Pulmonary artery (tissue), 1 donor: ENCODE data around the genes HLA-A and TRIM40.

DNA sequence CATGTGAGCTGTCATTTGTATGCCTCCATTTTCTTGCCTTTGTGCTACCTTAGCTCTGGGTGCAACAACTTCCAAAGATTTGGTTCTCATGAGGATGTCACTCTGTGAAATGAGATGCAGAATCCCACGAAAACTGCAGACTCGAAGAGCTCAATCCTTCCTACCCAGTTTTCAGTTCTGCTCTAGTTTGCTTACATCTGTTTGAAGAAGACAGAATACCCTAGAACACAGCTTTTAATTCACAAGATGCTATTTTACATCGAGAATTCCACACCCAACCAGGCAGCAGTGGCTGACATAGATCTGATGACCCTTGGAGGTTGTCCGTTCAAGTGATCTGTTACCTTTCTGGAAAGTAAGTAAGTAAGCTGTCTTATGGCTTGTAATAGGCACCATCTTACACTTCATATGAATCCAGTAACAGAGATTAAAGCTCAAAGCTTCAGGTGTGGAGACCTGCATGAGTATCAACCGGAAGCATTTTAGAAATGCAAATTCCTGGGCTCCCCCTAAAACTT lies 1.4 kb downstream of the GPX6 start:
- PRO-cap, result no peak

- PRO-cap, result no peak
Observed at GRCh38 chr6:28606284-28607423, 19.6 kb upstream of the SCAND3 start.

DNA sequence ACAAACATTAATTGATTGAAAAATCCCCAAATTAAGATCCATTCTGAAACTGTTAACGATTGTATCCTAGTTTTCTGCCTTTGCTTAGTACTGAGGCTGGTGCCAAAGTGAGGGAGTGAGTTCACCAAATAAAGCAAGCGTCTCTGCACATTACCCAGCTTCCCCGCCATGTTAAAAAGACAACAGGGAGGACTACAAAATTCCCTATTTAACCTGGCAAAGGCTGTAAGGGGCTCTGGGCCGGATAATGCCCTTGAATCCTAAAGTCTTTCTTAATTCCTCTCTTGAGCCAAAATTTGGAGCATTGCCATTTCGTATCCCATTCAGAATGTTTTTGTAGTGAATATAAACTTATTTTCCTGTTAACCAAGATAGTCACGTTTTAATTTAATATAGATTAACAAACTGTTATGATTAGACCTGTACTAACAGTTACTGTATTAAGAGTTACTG lies 62.0 kb upstream of the SCAND3 start:
- PRO-cap, result no peak

GRCh38 chr6:28747146-28748326 lies 160.4 kb upstream of the SCAND3 start:
- PRO-cap, result no peak

DNA sequence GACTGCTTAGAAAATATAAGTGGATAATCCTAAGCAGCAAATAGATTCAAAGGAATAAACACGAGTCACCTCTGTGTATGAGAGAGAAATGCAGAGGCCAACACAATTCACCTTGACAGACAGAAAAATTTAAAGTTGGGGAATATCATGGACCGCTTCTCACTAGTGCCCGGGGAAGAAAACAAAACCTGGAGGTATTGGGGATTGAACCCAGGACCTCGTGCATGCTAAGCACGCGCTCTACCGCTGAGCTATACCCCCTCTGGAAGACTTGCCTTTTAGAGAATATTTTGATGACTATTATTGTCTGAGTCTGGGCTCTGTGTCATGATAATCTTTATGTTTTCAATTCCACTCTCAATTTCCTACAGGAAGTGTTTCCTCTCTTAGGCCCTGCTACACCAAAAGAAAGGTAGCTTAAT lies 111.9 kb downstream of the TRIM27 start:
- PRO-cap, result no peak

- PRO-cap, result unidirectional peak, plus-strand start at chr6:28866581
Observed at GRCh38 chr6:28866181-28867114, 57.3 kb downstream of the TRIM27 start.

GRCh38 chr6:28871865-28872712 lies 51.7 kb downstream of the TRIM27 start:
- PRO-cap, result no peak

DNA sequence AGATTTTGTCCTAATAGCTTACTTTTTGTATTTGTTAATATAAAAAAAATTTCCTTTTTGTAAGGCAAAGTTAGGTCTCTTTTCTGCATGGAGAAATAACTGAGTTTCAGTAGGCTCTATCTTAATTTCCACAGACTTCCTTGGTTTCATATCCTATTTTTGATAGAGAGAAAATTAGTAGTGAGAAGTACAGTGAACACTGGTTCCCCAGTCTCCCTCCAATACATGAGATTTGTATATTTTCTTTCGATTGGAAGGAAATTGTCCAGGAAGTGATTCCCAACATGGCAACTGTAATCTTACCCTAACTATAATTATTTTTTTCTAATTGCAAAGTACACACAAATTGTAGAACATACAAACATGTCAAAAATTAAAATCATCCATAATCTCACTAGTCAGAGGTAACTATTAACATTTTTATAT lies 26.4 kb downstream of the TRIM27 start:
- PRO-cap, result no peak

DNA sequence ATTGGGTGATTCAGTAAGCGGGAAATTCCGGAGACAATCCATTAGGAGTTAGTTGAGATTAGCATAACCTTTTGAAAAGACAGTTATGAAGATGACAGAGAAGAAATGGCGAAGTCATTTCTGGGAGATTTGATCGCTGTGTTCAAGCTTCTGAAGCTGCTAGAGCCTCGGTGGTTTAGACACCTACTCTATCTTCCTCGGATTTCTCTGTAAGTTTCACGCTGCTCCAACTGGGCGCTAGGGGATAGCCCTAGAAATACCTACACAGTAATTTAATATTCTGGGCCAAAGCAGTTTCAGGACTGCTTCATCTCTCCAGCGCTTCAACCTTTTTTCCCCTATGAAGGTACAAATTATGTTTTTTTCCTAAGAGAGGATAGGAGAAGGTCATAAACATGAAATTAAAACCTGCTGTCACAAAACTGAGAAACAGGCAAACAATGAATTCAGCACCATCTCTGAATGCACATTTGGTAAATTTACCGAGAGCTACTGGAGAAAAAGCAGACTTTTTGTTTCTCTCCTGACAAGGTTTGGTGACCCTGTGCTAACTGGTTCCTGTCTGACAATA lies 22.5 kb downstream of the ZNF311 start:
- PRO-cap, result no peak

- PRO-cap, result no peak
Observed at GRCh38 chr6:29625411-29626244, 7.4 kb downstream of the GABBR1 start.

DNA sequence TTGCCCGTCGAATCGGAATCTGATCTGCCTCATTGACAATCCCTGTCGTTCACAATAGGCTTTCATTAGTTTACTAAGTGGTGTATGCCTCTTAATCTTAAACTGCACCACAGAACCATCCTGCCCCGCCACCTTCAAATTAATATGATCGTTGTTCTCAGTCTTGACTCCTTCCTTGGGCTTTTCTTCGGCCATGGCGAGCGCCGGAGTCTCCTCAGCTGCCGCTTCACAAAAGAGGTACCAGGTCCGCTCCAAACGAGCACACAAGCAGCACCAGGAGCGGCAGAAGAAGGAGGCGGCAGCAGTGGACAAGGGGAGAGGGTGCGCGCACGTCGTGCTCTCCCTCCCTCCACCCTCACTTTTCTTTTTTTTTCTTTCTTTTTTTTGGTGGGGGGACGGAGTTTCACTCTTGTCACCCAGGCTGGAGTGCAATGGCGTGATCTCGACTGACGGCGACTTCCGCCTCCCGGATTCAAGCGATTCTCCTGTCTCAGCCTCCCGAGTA lies 3.2 kb upstream of the GABBR1 start:
- PRO-cap, result no peak

GRCh38 chr6:29727609-29728424 lies 4.6 kb downstream of the HLA-F start:
- PRO-cap, result no peak

- PRO-cap, result bidirectional peak, plus-strand start at chr6:29942532, minus-strand start at chr6:29942389
Observed at GRCh38 chr6:29942033-29942648, at the start of gene HLA-A. TSS of gene HLA-A (plus strand) at chr6:29942532.

DNA sequence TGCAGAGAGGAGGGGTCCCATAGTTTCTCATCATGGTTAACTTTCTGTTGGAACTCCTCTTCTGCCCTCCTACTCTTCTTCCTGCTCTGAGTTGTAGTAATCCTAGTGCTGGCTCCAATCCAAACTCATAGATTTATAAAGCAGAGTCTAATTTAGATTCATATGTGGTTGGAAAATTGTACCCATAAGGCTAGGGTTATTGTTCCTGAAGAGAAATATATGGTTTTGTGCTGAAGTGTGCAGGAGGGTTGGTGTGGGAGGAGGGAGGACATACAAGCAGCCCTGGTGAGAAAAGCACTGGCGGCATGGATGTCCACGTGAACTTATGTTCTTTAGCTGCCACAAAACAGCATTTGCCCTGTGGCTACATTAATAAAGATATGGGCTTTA lies 3.9 kb downstream of the HLA-A start:
- PRO-cap, result no peak

DNA sequence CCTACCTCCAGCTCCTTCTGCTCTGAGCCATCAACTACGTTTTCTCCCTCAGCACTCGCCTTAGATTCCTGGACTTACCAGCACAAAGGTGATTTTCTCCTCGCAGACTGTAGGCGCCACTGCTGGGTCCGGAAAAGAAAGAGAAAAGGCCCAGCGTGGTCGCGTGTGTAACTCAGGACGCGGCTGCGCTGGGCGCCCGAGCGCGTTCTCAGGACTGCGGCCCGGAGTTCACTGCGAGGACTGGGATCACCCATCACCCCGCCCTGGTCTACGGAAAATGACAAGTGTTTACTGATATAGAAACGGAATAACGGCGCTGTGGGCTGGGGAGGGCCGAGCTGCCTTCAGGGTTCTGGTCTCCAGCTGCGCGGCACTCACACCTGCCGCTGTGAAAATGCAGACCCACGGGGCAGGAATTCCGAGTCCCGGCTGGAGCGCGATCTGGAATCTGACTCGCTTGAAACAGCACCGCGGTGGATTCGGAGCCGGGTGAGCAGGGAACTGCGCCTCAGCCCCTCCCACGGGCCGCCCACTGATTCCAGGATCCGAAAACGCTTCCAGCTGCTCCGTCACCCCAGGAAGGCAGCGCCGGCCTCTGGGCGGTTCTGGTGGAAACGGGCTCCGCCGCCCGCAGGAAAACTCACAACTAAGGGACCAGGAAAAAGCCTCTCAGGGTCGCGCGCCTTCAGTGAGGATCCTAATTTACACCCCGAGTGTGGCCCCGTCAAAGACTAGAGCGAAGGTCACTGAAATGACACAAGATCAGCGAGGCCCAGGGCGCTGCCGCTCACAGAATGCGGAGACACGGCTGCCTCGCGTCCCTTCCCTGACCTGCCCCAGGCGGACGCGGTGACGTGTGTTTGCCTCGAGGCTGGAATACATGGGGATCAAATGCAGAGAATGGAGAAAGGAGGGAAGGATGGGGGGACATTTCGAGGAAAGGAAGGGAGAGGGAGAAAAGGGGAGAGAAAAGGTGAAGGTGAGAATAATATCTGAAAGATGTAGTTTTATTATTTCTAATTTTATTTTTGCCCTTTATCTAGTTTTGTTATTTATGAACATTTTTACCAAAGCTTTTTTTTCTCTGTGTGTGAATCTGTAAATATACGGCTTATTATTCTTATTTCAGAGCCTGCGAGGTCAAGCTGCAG lies 34.6 kb downstream of the HLA-A start:
- PRO-cap, result unidirectional peak, plus-strand start at position 175 of the sequence; bidirectional peak, plus-strand start at position 211 of the sequence, minus-strand start at position 221 of the sequence; bidirectional peak, plus-strand start at position 602 of the sequence, minus-strand start at position 495 of the sequence; bidirectional peak, plus-strand start at position 904 of the sequence, minus-strand start at position 796 of the sequence

DNA sequence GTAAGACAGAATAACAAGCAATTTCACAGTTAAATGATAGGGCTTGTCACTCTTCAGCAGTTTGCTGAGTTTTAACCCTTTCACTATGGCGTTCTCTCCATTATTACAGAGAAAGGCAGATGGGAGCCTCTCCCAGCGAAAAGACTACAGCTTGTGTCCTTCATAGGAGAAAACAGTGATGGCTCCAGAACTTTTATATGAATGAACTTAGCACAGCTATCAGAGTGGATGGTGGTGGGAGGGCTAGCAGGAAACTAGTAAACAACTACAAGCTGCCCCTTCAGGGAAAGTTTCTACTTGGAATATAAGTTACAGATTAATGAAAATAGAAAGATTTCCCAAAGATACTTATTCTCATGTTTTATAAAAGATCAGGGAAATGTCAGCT lies 1.0 kb upstream of the POLR1H start:
- PRO-cap, result no peak

DNA sequence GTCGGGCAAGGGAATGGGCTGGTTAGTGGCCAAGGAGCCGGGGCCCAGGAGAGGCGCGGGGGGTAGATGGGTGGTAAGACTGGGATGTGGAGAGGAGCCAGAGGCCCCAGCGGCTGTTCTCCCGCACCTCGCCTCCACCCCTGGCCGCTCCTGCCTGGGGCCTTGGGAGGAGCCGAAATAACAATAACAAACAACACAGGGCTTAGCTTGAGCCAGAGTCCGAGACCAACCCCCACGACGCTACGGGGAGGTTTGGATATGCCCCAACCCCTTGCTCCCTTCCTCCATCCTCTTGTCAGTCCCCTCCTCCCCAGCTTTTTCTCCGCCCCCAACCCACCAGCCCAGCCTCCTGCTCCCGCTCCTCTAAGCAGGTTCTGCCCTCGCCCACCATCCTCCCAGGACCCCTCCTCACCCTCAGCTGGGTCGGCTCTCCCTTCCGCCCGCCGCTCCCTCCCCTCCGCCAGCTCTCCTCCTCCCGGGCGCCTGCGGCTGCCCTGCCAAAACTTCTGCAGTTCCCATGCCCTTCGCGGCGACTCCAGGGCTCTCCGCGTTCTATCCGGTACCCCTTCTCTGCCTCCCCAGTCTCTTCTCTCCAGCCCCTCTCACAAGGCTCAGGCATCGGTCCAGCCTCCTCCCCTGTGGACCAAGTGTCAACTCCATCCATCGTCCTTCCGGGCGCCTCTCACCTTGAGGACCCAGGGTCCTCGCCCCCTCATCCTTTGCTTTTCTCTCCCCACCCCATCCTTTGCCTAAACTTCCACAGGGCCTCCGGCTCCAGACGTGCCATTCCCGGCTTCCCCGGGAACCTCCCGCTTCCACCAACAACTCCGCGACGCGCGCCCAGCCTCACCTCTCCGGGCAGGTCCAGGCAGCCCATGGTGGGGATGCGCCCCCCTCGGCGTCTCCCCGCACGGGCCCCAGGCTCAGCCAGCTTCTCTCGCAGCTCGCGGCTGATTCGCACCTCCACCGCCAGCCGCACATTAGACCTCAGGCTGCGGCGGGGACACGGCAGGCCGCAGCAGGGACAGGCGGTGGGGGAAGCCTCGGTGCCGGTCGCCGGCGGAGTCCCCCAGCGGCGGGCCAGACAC lies 852 bp downstream of the RNF39 start:
- PRO-cap, result no peak

- PRO-cap, result bidirectional peak, plus-strand start at chr6:30103280, minus-strand start at chr6:30103182
Observed at GRCh38 chr6:30102952-30103958, 9.6 kb downstream of the TRIM31 start.

DNA sequence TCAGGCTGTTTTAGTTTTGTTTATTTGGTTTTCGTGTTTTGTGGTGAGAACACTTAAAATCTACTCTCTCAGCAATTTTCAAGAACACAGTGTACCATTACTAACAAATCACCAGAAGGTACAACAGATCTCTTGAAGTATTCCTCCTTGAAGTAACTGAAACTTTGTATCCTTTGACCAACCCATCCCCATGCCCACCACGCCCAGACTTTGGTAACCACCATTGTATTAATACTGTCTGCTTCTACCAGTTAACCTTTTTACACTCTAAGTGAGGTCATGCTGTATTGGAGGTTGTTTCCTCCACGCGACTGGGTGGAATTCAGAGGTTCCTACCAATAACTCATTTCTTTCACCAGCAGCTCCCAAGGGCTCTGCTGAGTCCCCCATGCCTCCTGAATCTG lies 5.7 kb upstream of the TRIM40 start:
- PRO-cap, result no peak

GRCh38 chr6:30135673-30136353 lies at the start of gene TRIM40:
TSS of gene TRIM40 (plus strand) at chr6:30136140.
- PRO-cap, result no peak